ENCODE results near the gene DNAJB6.

- RAMPAGE, long total RNA: no peak
- RRBS: no CpG with 5 or more reads among the region's 3 CpGs
Observed at GRCh38 chr7:156762780-156763395, 122.3 kb downstream of the RNF32 start.

DNA sequence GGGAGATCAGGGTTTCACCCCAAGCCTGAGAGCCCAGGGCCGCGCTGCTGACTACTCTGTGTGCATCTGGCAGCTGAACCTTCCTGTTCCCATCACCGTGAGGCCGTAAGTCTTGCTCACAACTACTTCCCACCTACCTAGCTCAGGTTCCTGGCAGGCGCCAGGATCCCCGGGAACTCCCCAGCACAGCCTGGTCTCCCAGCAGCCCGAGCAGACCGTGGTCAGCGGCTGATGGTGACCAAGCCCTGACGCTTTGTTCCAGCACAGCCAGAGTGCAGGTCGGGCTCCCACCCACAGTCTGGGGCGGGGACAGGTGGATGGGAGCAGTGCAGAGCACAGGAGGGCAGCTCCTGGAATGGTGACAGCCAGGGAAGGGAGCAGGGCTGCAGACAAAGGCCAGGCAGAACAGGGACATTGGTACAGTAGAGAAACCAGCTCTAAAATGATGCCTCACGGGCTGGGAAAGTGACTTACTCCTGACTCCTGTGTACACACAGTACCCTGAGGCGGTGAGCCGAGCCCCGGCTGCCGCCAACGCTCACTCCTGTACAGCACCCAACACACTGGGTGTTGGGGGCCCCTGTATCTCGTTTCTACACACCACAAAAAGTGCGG lies 6.0 kb upstream of the NOM1 start:
- RAMPAGE, long total RNA: no peak
- RRBS: no CpG with 5 or more reads among the region's 20 CpGs

- RAMPAGE, long total RNA: no peak
- RRBS: 55% methylated on average over 11 of the region's 49 CpGs
Observed at GRCh38 chr7:156948641-156949289, 747 bp upstream of the NOM1 start.

- RAMPAGE, long total RNA: no peak
- RRBS: 1% methylated on average over 12 of the region's 59 CpGs
Observed at GRCh38 chr7:157018917-157019695, 8.6 kb upstream of the MNX1 start.

GRCh38 chr7:157139044-157140081 lies 637 bp downstream of the UBE3C start:
- RAMPAGE, long total RNA: no peak
- RRBS: 3% methylated on average over 27 of the region's 90 CpGs

DNA sequence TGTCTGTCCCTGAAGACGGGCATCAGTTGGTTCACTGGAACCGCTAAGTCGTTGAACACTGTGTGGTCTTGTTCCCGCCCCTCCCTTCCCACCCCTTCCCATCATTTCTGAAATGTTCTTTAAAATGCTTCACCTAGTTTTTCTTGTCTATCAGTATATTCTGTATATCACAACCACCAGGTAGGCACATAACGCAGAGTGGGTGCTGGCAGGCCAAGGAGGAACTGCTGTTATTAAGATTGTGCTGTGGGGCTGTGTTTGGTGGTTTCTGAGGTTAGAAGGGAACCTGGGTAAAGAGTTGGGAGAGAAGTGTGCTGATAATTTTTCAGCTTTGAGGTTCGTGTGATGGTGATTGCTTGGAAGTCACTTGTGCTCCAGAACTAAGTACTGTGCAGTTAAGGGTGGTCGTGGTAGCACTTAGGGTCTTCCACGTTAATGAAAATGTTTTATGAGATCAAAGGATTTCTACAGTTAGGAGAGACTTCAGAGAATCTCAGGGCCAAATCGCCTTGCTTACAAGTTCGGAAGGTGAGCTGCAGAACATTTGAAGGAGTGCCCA lies 1.4 kb downstream of the UBE3C start:
- RAMPAGE, long total RNA: no peak
- RRBS: no CpG with 5 or more reads among the region's 10 CpGs

GRCh38 chr7:157276550-157277168 lies 60.1 kb upstream of the DNAJB6 start:
- RAMPAGE, long total RNA: no peak
- RRBS: 38% methylated on average over 2 of the region's 8 CpGs

DNA sequence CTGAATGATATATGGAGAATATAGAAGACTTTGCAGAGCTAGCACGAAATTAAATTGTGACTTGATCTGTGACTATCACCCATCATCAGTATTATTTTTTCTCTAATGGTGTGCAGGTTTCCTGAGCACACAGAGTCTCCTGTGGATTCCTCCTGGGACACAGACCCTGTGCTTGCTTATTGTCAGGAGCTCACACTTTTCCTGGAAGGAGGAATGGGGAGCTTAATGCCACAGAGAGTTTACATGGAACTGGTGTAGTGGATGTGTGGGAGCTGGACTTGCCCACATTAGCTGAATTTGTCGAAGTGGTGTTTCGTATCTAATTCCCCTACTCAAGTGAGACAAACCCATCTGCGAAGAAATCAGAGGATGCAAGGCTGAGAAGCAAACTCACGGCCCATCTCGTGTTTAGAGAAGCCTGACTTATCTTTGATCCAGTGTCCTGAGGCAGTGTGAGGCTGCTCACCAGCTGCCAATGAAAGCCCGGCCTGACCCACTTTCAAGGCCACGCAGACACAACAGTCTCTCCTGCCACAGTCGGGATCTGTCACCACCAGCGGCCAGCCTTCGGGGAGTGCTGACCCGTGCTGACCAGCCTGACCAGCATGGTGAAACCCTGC lies 7.6 kb upstream of the DNAJB6 start:
- RAMPAGE, long total RNA: no peak
- RRBS: no CpG with 5 or more reads among the region's 12 CpGs

GRCh38 chr7:157336302-157337212 lies at the start of gene DNAJB6:
DNAJB6 (plus strand) TSS chr7:157337004.
- RAMPAGE, long total RNA: start-site peak on the plus strand at chr7:157336997-157337061, 912 and 1,006 reads in 2 replicates
- RRBS: under 1% methylated on average over 11 of the region's 102 CpGs

DNA sequence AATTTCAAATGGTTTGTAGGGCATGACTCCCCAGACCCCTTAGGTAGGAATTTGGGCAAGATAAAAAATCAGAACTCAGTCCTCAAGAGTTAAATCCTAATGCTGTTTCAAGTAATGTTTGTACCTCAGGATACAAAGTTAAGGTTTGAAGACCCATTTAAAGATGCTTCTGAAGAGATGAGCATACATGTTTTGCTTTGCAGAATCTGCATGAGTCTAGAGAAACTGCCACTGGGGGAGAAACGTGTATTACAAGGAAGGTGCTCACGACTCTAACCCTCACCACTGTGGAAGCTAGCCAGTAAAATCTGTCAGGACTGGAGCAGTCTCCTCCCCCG lies 40.4 kb downstream of the DNAJB6 start:
- RAMPAGE, long total RNA: no peak
- RRBS: no CpG with 5 or more reads among the region's 3 CpGs

GRCh38 chr7:157384119-157384677 lies 47.4 kb downstream of the DNAJB6 start:
- RAMPAGE, long total RNA: no peak
- RRBS: no CpG with 5 or more reads among the region's 12 CpGs

GRCh38 chr7:157412039-157412534 lies 75.3 kb downstream of the DNAJB6 start:
- RAMPAGE, long total RNA: no peak
- RRBS: no CpG with 5 or more reads among the region's 14 CpGs

DNA sequence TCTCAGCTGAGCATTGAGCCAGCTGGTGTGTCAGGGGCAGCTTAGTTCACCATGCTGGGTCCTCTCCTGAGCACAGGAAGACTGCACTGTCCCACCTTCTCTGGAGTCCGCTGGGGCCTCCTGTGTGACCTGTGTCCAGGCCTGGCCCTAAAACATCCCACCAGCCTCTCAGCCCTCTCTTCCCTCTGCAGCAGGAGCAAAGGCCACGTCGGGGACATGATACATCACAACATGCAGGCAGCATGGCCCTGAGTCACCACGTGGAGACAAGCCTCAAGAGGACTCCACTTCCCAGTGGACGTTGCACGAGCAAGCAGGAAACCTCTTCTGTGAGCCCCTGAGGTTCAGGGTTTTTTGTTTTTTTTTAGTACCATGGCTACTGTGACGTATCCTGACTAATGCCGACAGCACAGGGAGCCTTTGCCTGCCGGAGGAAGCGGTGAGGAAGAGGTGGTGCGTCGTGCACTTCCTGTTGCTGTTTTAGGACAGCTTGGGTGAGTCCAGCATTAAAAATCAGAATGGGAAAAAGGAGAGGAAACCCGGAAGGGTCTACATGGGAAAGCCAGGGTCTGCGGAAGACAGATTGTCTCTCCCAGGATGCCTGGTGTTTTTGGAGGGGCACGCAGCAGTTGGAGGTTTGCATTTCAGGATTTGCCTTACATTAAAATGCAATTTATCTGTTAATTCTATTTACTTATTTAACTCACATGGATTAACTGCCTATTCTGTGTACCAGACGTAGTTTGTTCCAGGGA lies 166.0 kb downstream of the DNAJB6 start:
- RAMPAGE, long total RNA: no peak
- RRBS: no CpG with 5 or more reads among the region's 16 CpGs

DNA sequence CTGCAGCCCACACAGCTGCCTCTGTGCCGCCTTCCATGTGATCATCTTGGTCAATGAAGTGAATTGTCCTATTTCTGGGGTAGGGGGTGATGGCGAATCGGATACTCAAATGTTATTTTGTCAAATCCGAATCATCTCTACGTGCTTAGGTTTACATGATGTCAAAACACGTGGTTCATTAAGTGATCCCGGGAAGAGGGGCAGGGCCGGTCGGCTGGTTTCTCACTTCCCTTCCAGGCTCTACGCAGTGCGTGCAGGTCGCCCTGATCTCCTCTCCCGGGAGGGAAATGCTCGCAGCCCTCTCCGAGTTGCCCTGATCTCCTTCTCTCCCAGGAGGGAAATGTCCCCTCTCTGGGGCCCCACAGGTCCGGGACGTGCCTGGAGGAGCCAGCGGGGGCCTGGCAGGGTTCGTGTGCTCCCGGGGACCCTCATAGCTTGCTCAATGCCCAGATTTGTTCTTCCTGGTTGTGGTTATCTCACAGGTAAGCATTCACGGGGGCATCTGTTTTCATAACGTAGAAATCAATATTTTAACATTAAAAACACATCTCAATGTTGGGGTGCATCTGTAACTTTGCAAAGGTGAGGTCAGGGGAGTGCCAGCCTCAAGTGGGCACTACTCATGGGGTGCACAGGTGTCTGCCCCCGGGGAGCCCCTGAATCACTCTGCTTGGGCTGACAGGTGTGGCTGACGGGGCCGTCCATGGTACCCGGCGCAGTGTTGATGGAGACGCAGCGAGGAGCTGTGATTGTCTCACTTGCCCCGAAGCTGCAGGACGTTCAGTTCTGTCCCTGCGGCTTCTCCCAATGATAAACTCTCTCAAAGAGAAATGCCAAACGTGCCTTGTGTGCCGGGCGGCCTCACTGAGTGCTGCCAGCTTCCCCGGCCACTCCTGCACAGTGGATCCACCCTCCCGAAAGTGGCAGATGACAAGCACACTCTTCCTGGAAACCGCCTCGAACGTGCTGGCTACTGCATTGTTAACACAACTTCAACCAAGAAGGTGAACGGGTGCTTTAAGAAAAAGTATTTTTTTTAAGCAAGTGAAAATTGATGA lies 203.0 kb downstream of the DNAJB6 start:
- RAMPAGE, long total RNA: no peak
- RRBS: 92% methylated on average over 17 of the region's 41 CpGs

DNA sequence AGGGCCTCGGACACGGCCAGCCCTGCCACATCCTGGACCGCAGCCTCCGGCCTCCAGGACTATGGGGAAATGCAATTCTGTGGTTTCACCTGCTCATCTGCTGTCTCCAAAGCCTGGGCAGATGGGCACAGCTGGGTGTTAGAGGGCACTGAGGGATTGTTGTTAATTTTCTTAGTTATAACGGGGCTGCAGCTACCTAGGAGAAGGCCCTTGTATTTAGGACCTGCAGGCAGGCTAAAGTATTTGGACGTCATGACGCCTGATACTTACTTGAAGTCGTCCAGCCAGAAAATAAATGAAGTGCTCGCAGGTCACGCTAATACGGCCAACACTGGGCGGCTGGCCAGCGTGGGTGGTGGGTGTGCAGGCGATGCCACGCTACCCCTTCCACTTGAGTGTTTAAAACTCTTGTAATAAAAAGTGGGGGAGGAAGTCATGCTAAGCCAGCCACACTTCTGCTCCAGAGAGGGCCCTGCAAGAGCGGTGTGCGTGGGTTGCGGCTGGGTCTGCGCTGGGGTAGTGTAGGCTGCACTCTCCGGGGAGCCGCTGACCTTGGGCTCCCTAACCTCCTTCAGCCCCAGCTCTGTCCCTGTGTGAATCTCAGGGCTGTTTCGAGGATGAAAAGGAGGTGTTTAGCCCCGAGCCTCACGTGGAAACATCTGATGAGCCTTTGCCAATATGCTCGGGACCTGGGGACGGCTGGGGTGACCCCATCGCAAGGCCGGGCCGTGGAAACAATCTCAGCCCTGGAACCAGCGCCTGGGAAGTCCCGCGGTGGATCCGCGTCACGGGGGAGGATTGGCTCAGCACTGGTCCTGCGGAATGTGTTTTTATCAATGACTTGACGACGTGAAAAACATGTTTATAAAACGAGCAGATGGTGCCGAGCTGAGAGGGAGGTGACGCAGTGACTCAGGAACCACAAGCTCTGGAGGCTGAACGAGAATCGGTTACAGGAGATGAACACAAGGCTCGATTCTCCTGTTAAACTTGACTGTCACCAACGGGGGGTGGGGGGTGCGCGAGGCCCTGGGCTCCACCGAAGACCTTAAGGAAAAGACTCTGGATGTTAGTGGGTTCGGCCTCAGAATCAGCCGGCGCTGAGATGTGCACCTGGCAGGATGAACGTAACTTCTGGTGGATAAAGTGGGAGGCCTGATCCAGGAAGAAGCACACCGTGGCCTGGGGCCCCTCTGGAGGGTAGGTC lies 278.4 kb downstream of the DNAJB6 start:
- RAMPAGE, long total RNA: no peak
- RRBS: no CpG with 5 or more reads among the region's 53 CpGs

DNA sequence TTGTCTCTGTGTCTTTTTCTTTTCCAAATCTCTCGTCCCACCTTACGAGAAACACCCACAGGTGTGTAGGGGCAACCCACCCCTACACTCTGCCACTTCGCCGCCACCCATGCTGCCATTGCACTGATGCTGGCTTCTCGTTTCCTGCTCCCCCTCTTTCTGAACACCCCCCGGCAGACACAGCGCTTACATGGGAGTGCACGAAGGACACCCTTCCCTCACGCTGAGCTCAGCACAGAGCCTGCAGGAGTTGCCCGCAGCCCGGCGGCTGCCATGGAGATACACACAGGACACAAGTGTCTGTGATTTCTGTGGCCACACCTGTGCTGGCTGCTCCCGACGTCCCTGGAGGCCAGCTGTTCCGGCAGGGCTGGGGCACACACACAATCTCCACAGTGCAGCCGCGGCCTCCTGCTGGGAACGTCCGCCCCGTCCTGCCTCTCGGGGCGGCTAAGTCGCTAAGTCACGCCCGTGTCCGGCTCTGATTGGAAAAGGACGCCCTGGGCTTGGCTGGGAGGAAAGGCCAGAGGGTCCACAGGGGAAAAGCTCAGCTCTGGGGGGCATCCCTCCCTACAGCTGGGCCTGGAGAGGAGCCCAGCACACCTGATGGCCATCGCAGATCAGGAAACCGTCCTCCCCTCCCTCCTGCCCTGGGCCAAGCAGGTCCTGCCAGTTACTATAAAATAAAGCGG lies 349.8 kb downstream of the PTPRN2 start:
- RAMPAGE, long total RNA: no peak
- RRBS: 87% methylated on average over 9 of the region's 30 CpGs

DNA sequence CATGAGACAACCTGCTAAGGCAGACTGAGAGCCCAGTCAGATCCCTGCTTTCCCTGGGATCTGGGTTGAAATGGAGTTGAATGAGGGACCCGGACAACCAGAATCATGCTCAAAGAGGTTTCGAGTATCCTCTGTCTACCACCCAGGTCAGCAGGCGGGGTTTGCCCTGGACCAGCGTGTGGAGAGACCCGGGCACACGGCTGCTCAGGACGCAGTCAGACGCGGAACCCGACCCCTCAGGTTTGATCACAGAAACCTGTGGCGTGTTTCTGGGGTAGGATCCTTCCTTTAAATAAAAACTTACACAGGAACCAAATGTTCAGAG lies 330.6 kb downstream of the PTPRN2 start:
- RAMPAGE, long total RNA: no peak
- RRBS: 85% methylated on average over 5 of the region's 11 CpGs

- RAMPAGE, long total RNA: no peak
- RRBS: no CpG with 5 or more reads among the region's 9 CpGs
Observed at GRCh38 chr7:158736939-158737278, 32.3 kb upstream of the NCAPG2 start.

DNA sequence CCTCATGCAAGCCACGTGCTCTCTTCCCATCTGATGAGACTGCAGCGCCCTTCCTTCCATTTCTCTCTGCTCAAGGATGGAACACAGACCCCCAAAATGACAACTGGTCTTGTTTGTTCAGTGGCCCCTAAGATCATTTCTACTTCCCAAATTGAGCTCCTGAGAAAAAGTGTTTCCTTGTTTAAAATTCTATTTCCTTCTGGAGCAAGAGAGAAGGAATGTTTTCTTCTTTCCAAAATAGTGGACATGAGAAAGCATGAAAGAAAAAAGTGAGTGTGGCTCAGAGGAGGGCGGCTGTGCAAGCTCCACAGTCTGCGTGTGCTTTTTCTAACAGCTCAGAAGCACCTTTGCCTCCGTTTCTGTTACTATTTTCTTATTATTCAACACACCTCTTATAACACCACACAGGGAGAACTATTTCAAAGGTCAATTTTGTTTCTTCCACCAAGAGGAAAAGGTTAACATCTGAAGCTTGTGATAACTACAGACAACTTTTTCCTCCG lies 35.9 kb upstream of the NCAPG2 start:
- RAMPAGE, long total RNA: no peak
- RRBS: no CpG with 5 or more reads among the region's 6 CpGs

DNA sequence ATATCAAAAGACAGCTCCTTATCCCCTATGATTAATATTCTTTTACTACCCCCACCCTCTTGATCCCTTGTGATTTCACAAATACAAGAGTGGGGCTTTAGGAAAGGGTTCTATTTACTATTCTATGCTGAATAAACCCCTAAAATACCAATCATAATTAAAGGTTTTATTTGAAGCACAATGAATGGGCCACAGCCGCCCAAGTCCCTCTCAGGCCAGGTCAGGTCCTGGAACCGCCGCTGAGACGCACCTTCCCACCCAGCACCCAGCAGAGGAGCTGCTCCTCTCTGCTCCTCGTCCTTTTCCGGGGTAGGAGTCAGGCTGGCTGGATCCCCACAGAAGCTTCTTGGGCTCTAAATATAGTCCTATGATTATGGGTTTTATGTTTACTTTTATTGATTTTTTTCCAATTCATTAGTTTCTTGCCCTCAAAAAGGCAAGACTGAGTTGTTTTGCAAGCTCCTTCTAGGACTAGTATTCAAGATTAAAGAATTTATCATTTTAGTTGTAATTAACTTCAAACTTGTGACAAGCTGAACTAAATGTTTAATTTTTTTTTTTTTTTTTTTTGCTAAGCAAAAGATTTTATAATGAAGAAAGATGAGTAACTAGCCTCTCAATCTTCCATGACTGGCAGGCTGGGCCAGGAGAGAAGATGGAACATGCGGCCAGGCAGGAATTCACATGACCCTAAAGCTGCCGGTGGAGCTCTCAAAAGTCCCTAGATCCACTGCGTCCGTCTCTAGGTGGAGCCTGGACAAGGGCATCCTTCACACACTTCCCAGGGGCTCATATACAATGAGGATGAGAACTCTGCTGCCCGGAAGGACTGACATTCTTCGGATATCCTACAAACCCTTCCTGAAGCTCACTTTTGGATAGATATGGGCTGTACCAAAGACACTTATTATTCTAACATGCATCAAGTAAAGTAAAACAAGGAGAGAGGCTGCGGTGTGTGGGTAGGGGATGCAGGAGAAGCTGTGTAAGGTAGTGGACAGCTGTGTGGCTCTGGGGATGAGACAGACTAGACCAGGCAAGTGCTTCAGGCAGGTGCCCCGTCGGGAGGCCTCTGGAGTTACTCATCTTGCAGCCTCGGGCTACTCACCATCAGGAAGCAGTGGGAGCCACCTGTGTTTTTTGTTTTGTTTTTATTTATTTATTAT lies 48.8 kb upstream of the NCAPG2 start:
- RAMPAGE, long total RNA: no peak
- RRBS: no CpG with 5 or more reads among the region's 16 CpGs

Data from kidney epithelial cell (primary cell).